Epidermal melanocyte (primary cell): ENCODE measurements around a stretch of chr5.

GRCh38 chr5:1119325-1119952 is 7.6 kb upstream of the SLC12A7 start:
- RRBS: no CpG with 5 or more reads among the region's 31 CpGs

GRCh38 chr5:1122885-1123343 is 11.1 kb upstream of the SLC12A7 start:
- RRBS: no CpG with 5 or more reads among the region's 21 CpGs

GRCh38 chr5:1153286-1153929 is 41.5 kb upstream of the SLC12A7 start:
- RRBS: 80% methylated on average over 5 of the region's 14 CpGs

- RRBS: 88% methylated on average over 4 of the region's 32 CpGs
Observed at GRCh38 chr5:1181326-1182394, 19.7 kb upstream of the SLC6A19 start.

DNA sequence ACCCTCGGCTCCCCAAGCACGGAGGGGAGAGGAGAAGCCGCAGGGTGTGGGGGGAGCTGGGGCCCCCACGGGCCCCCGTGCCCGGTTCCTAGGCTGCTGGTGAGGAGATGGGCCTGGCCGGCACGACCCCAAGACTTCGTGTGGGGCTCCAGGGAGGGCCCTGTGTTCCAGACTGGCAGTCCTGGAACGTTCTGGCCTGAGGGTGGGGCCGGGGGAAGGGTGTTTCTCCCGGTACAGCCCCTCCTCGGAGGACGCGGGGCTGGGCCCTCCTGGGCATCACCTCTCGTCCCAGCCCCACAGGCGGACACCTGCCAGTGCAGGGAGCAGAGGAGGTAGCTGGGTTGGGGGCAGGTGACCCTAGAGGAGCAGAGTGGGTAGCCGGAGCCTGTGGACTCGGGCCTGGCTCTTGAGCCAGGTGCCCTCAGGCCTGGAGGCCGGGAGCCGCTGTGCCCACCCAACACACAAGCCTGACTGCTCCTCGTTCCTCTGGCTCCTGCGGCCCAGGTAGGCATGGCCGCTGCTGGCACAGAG is 610 bp downstream of the SLC6A19 start:
- RRBS: 53% methylated on average over 11 of the region's 24 CpGs

DNA sequence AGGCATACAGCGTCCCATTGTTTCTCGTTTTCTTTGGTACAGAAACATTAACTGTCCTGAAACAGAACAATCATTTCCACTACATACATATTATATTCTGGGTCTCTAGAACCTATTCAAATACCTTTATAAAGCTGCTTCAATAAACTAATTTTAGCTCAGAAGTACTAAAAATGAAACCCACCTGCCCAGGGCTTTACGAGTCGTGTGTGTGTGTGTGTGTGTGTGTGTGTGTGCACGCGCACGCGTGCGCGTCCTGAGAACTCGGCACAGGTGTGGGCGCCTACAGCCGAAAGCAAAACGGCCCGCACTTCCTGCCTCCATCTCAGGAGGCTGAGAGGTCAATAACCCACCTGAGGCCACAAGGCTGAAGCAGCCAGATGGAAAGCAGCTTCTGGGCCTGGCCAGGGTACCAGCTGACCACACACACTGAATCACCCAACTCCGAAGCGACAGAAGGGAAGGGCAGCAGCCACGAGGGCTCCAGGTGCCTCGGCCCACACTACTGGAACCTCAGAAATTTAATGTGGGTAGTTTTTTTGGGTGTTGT is 3.0 kb downstream of the CLPTM1L start:
- RRBS: no CpG with 5 or more reads among the region's 19 CpGs

DNA sequence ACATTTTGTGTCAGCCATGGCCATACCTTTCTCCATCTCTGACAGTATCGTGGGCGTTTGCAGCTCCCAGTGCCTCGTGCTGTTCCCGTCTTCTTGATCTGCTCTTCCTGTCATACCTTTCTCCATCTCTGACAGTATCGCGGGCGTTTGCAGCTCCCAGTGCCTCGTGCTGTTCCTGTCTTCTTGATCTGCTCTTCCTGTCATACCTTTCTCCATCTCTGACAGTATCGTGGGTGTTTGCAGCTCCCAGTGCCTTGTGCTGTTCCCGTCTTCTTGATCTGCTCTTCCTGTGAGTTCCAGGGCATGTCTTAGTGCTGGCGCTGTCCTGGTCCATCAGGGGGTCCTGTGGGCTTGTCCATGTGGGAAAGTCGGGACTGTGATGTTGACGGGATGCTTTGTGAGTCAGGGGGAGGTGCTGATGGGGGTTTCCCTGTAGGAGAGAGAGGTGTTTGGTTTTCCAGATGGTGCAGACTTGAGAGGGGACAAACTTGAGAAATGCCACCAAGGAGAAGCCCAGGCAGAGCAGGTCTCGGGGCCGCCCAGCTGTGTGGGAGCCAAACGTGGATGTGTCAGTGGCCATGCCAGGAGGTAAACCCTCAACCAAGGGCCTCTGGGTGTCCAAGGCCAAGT is 88.0 kb upstream of the LPCAT1 start:
- RRBS: no CpG with 5 or more reads among the region's 16 CpGs

GRCh38 chr5:1801885-1802390 is 731 bp downstream of the NDUFS6 start:
- RRBS: no CpG with 5 or more reads among the region's 10 CpGs

DNA sequence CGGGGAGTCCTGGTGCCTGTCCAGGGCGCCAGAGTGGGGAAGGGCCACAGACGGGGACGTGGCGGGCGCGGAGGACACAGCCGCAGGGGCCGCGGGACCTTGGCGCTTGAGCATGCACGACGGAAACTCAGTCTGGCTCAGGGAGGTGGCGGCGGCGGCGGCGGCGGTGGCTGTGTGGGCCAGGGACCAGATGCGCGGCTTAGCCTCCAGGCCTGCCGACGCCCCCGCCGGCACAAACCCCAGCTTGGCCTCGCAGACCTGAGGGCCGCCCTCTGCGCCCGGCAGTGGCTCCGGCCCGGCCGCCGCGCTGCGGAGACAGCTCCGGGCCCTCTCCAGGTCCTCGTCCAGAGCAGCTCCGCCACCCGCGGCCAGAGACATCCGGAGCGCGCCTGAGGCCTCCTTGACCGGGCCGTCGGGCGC is 4.5 kb downstream of the IRX4 start:
- RRBS: 6% methylated on average over 16 of the region's 47 CpGs

DNA sequence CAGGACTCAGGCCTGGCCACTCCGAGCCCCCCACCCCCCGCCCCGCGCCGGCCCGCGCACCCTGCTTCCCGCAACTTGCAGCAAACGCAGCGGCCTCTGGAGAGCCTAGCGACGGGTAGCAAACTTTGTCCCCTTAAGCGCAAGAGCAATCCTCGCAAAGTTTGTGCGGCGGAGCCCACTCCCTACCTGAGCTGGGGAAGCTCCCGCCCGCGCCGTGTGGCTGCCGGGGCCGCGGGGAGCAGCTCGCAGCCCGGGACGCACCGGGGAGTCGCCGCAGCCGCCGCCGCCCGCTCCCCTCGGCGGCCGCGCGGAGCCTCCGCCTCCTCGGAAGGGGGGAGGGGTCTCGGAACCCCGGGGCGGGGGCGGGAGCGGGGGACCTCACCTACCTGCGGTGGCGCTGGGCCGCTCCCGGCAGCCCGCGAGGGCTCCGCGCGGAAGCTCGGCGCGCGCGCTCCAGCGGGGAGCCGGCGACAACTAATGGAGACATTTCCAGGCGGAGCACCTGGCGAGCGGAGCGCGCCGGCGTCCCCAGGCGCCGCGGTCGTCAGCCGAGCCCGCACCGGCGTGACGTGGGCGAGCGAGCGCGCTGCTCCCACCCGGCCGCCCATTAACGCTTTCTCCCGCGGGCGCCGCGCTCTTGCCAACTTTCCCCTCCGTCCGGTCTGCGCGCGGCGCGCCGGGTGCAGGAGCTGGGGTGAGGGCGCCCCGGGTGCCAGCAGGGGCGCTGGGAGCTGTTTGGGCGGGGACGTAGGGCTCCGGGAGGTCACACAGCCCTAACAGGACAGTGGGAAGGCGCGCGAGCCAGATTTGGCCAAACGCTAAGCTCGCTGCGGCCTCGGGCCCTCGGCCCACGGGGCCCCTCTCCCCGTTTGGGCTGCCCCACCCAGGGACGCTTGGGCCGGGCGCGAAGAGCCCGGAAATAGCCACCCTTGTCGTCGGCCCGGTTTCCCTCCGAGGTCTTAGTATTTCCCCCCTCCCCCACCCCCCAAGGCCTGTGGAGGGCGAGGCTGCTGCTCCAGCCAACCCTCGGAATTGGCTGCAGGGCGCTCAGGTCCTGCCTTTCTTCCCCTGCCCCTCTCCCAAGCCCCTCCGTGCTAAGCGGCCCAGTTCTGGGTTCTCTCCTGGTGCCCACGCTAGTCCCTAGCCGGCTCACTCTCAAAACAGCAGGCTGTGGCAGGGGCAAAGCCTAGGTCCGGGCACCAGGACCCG is 4.4 kb upstream of the IRX4 start:
- RRBS: 5% methylated on average over 72 of the region's 132 CpGs

DNA sequence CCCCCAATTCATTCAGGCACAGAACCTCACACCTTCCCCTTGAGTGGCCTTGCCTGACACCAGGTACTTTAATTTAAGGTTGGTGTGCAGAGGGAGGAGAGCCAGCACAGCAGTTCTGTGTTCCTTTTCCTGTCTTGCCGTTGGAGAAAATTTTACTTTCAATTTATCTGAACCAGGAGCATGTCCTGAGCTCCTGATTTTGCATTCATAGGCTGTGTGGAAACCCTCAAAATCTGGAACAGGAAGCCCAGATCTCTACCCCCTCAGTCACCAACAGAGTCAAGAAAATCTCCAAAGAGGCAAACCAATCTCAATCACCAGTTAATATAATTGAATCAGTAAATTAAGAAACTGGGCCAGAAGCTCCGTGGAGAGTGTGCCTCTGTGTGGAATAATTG is 363.1 kb downstream of the IRX2 start:
- RRBS: no CpG with 5 or more reads among the region's 2 CpGs

DNA sequence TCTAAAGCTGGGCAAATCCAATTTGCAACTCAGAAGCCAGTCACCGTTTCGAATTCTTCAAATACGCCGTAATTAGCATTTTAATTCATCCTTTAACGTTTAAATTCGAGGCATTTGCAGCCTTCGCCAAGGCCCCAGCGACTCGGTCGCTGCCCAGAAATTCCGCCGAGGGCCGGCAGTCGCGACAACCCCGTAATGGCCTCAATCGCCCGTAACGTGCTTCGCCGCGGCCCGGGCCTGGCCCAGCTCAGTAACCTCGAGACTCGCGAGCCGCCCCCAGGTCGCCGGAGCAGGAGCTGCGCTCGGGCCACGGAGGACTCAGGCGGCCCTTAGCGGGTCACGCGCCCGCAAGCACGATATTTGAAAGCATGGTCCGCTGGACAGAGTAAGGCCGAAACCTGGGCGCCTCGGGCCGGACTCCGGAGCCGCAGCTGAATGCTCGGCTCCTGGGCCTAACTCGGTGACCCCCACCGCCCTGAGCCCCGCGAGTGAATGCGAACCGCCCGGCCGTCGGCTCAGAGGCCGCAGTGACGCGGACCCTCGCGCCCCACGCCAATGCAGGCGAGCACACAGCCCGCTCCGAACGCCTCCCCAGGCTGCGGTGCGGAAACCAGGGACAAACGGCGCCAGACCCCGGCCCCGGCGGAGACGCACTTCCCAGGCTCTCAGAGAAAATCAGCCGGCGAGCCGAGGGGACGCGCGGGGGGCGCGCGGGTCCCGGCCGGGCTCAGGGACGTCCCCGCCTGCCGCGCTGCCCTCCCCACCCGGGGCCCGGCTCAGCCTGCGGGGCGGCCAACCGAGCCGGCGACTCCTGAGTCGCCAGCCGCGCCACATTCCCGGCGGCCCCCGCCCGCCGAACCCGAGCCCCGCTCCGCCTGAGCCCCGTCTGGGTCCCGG is 998 bp downstream of the IRX2 start:
- RRBS: 4% methylated on average over 60 of the region's 108 CpGs

DNA sequence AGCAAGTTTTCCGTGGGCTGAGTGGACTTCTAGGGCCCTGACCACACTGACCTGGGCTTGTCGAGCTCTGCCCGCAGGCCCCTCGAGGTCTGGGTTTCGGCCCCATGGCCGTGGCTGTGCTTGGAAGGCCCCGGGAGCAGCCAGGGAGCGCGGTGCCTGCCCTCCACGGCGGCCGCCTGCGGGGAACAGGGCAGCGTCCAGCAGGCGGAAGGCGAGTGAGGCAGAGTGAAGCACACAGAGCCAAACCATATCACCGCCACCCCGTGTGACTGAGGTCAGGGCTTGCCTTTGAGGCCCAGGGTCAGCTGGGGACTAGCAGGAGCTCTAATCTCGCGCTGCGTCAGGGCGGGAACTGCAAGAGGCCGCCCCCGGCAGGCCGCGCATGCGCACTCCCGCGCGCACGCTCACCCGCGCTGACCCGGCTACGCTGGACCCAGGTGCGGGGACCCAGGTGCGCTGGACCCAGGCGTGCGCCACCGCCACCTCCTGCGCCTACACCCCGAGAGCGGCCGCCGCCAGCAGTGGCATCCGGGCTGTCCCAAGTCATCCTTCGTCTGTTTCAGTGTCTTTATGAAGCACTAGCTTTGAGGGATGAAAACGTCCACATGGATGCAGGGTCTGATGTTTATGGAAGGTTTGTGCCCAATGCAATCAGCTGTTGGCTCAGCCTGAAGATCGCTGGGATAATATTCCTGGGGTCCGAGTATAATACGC is 59.8 kb upstream of the IRX1 start:
- RRBS: 95% methylated on average over 11 of the region's 51 CpGs

DNA sequence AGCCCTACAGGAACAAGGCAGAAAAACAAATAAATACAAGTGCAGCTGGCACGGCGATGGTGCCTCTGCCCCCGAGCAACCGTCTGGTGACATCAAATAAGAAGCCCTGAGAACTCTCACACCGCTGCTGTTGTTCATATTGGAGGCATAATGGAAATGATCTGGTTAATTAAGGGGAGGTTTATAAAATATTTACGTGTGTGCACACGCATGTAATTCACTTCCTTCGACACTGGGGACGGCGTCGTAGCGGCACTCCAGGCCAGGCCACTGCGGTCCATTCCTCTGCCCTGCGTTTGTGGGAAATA is 4.9 kb upstream of the IRX1 start:
- RRBS: no CpG with 5 or more reads among the region's 14 CpGs

DNA sequence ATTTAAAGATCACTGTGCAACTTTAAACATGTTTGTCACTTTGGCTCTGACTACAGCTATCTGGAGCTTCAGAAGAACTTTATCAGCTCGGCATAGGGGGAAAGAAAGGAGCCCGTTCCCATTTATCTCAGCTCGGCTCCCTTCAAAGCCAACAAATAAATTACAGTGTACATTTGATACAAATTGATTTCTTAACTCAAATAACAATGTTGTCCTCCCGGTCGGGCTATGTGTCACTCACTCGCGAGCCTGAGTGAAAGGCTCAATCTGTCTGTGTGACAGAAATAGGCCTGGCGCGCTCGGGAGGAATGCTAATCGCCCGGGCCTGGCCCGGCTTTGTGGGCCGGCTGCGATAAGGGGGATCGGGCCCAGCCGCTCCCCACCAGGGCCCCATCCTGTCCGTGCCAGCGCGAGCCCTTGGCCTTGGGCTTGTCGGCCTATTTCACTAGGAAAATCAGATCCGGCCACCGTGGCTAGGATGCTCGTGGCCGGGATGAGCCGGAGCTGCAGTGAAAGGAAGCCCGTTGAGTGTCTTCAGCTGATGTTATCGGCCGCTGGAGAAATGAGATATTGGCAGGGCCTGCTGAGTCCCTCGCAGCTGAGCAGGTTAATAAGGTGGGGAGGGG is 258.6 kb downstream of the IRX1 start:
- RRBS: 87% methylated on average over 9 of the region's 30 CpGs

- RRBS: no CpG with 5 or more reads among the region's 16 CpGs
Observed at GRCh38 chr5:4905887-4906486, 234.1 kb upstream of the ADAMTS16 start.

- RRBS: no CpG with 5 or more reads among the region's 14 CpGs
Observed at GRCh38 chr5:5420988-5421578, 1.4 kb upstream of the ICE1 start.

GRCh38 chr5:5449745-5450671 is 27.5 kb downstream of the ICE1 start:
- RRBS: no CpG with 5 or more reads among the region's 8 CpGs

DNA sequence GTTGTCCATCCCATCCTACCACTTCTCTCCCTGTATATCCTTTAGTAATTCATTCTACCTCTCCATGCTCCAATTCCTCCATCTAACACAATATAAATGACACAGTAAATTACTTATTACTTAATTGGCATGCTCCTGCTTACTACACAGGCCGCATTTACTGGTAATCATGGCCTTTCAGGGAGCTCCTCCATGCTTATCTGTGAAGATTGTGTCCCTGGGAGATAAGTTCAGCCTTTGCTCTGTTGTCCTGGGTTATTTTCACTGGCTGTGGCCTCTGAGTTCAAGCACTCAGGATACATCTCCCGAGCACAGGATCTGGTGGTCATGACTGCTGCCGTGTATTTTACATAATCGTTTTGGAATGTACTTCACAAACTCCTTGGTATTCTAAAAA is 215.7 kb downstream of the ICE1 start:
- RRBS: no CpG with 5 or more reads among the region's 4 CpGs

GRCh38 chr5:6377466-6377847 is 890 bp downstream of the MED10 start:
- RRBS: no CpG with 5 or more reads among the region's 6 CpGs